ENCODE measurements around a stretch of chr6.

GRCh38 chr6:35166519-35166871, 25.4 kb upstream of the TCP11 start:
- PRO-cap: unidirectional peak, minus-strand start at chr6:35166657

DNA sequence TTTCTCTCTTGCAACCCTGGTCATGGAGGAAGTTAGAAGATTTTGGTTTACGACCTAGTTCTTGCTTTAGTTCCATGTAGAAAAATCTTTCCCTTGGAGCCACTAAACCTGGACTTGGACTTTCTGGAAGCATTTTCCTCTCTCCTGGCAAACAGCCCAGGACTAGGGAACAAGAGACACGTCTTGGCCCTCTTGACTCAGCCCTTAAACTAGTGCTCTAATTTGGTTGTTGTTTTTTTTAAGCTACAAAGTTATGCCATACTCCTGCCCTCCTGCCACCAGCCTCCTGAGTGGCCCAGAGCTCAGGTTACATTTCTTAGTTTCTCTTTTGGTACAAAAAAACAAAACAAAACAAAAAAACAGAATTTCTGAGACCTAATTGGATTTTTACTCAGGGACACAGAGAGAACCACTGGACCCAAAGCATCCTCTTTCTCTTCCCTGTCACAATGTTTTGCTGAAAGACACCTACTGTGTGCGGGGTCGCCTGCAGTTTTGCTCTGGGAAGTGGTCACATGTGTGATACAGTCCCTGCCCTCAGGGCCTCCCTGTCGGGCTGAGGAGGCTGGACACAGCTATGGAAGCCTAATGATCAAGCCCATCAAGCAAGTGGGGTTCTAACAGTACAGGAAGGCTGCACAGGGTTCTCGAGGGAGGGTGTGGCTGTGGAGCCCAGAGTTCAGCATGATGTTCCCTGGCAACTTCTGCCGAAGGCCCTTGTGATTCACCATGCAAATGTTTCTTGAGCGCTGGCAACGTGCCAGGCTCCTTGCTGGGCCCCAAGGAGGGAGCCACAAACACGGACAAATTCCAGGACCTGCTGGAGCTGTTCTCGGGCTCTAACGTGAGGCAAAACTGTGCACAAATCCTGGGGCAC, 32.2 kb upstream of the SCUBE3 start:
- PRO-cap: no peak

DNA sequence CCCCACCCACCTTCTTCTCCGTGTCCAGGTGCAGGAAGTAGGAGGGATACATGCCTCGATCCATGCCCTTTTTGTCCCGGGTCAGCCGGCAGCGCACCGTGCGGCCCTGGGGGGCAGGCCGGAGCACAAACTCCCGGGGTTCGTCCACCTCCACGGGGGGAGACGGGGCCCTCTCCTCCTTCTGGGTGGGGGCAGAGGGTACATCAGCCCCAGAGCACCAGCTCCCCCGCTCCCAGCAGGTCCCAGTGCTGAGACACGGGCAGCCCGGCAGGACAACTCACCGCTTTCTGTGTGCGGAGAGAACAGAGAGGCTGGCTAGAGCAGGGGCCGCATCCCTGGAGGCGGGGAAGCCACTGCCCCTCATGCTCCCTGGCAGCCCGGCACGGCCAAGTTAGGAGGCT, 6.7 kb downstream of the TULP1 start:
- PRO-cap: no peak

DNA sequence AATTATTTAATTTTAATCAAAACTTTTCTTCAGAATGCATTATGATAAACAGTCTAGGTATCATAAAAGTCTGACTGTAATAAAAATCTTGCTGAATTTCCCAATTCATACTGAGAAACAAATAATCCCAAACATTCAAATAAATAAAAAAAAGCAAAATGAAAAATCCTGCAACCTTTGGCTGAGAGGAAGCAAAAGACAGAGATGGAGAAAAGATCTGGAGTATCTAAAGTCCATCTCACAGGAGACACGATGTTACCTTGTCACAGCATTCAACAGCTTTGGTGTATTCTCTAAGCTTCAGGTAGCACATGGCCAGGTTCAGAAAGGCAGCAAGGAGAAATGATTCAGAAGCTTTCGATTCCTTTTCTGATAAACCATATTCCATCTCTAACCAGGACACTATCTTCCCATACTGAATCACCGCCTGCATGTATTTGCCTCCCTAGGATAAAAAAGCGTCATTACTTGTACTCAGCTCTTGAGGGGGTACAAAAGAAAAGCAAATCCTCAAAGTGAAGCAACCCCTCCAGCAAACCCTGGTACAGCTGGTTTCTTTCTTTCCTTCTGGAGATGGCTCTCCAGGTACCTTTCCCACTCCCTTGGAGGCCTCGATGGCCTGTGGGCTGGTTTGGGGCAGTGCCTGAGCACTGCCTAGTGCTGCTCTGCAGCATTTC, 67.2 kb upstream of the TULP1 start:
- PRO-cap: no peak

- PRO-cap: no peak
Measured at GRCh38 chr6:35591039-35591549, 78.4 kb upstream of the TULP1 start.

- PRO-cap: no peak
Measured at GRCh38 chr6:35600859-35601594, 87.7 kb downstream of the FKBP5 start.

DNA sequence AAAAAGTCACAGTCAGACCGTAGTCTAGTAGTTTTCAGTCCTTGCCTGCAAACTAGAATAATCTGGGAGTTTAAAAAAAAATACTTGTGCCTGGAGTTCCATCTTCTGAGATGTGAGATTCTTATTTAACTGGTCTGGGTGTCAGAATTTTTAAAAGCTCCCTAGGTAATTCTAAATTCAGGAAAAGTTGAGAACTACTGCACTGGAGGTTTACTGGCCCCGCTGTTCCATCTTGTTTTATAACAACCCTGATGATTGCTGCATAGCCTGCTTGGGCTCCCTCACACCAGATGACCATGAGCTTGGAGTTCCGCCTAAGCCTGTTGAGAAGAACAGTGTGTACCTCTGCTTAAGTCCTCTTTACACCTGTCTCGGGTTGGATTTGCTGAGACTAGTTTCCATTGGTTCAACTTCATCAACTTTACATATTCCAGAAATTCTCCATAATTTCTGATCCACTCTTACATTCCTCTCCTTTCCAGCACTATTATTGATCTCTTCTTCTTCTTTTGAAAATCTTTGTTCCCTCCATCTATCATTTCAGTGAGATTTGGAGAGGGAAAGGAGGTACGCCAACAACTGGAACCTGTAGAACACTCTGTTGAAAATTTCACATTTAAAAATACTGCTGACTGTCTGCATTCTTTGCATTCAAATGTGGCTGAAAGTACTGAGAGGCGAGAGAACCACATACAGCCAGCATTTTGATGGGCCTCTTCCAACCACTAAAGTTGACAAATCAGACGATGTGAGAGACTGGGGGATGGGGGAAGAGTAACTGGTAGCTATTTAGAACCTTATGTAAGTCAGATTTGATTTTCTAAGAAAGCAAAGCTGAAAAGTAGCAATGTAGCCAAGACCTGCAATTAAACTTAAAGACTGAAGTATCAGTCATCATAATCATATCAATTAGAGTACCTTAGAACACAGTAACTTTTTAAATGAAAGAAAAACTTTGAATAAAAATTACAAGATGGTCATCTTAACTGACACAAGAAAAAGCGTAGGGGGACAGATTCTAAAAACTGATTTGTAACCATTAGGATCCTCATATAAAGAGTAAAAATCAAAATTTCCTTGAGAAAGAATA, 77.6 kb downstream of the FKBP5 start:
- PRO-cap: no peak

DNA sequence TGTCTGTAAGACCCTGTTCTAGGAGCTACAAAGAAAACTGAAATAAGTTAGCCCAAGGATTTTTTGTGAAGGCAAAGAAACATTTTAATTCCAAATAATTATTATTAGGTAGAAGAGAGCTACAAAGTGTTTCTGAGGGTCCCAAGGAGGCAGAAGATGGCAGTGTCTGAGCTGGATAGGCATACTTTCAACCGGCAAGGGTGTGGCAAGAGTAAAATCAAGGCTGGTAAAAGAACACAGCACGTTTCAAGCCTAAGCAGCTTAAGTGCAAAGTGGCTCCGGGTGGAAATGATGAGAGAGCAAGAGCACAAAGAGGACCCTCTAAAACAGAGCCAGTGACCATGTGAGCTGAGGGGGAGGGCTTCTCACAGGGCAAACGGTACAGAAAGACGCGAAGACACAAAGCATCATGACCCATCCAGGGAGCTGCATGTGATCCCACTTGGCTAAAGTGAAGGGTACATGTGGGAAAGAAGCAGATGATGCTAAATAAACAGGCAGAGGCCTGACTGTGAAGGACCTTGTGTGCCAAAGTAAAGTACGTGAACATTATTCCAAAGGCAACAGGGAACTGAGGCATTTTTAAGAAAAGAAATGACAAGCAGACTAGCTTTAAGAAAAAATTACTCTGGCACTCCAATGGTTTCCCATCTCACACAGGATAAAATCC, 25.7 kb downstream of the FKBP5 start:
- PRO-cap: no peak

- PRO-cap: no peak
Measured at GRCh38 chr6:35668946-35669813, 19.5 kb downstream of the FKBP5 start.

GRCh38 chr6:35677986-35678559, 10.6 kb downstream of the FKBP5 start:
- PRO-cap: no peak

DNA sequence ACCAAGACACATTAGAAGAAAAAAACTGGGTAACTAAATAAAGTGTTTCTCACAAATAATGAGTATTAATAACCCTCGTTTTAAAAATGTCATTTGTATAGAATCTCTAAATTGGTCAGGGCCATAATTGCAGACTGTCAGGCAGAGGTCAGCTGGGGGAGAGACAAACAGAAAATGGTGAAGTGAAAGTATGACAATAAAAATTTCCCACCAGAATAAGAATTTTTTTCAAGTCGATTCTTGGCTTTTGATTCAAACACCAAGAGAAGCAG, 1.6 kb downstream of the FKBP5 start:
- PRO-cap: no peak

GRCh38 chr6:35737487-35737950, 687 bp downstream of the ARMC12 start:
- PRO-cap: no peak

GRCh38 chr6:35869089-35870152, 51.5 kb downstream of the SRPK1 start:
- PRO-cap: no peak

DNA sequence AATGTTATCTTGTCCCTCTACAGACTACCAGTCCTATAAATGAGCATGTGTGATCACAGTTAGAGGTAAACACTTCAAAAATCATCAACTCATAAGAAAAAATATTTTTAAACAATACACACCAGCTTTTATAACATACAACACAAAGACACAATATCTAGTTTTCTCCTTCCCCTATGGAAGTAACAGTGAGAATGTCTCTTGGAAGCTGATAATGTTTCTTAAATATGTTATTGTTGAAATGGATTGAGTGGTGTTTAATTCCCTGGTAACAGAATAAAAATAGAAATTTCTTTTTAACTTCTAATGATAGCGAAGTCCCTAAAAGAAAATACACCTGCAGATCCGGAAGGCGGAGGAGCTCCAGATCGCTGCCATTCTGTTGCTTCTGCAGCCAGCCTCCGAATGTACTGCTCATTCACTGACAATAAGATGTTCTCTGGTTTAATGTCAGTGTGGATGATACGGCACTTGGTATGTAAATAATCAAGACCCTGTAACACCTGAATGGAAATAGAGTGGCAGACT, 48.6 kb downstream of the SRPK1 start:
- PRO-cap: no peak

- PRO-cap: no peak
Measured at GRCh38 chr6:36019343-36019542, 5.2 kb downstream of the SLC26A8 start.

GRCh38 chr6:36028621-36029398, 1.2 kb downstream of the MAPK14 start:
- PRO-cap: bidirectional peak, plus-strand start at chr6:36028973, minus-strand start at chr6:36028764

- PRO-cap: no peak
Measured at GRCh38 chr6:36037485-36038218, 10.0 kb downstream of the MAPK14 start.

GRCh38 chr6:36118964-36120170, 10.9 kb upstream of the MAPK13 start:
- PRO-cap: no peak

GRCh38 chr6:36127492-36127902, 2.8 kb upstream of the MAPK13 start:
- PRO-cap: bidirectional peak, plus-strand start at chr6:36127759, minus-strand start at chr6:36127648

GRCh38 chr6:36244776-36245113, 25.1 kb upstream of the PNPLA1 start:
- PRO-cap: no peak

All from colonic mucosa (tissue), 1 donor.